H4 (cell line): ENCODE measurements around a stretch of chr1.

- RAMPAGE, long total RNA = no peak
Observed at GRCh38 chr1:234583165-234583535, 26.8 kb downstream of the IRF2BP2 start.

- RAMPAGE, long total RNA = no peak
Observed at GRCh38 chr1:234613187-234614103, 3.5 kb upstream of the IRF2BP2 start.

GRCh38 chr1:234617033-234617800 lies 7.2 kb upstream of the IRF2BP2 start:
- RAMPAGE, long total RNA = no peak

- RAMPAGE, long total RNA = no peak
Observed at GRCh38 chr1:234709428-234710458, 99.8 kb upstream of the IRF2BP2 start.

- RAMPAGE, long total RNA = no peak
Observed at GRCh38 chr1:234725091-234725763, 115.2 kb upstream of the IRF2BP2 start.

DNA sequence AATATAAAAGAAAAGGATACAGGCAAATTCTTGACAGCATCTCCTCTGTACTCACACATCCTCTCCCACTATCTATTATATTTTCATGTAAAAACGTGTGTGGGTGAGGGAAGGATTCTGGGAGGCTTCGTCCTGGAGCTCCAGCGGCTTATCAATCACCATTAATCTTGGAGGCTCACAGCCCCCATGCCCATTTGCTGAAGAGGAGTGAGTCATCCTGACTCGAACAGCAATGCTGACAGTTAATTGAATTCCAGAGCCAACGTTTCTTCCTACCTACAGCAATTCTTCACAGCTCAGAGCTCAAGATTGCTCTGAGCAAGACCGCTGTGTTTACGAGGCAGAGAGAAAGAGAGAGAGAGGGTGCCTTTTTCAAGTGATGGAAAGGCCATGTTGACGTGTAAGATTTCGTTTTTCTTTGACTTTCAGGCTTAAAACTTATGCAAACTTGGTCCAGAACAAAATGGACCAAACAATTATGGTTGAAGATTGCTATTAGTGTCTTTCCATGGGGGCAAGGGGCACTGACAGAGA lies 135.8 kb upstream of the IRF2BP2 start:
- RAMPAGE, long total RNA = no peak

- RAMPAGE, long total RNA = no peak
Observed at GRCh38 chr1:234809533-234810035, 199.6 kb upstream of the IRF2BP2 start.

DNA sequence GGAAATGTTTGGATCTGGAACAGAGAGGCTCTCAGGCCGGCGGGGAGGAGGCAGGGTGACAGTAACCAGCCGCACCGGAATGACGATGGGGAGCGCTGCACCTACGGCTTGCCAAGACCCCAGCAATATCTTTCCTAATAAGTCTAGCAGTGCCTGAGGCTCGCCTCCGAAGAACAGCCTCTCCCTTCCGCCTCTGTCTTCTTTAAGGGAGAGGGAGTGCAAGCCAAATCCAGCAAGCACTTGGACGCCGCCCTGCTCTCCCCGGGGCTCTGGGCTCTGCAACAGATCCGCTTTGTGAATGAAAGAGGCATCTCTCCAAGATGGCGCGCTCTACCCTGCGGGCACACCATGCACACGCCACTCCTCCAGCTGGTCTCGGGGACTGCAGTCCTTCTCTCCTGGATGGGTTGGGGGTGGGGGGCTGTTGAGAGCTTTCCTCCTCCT lies 206.5 kb upstream of the IRF2BP2 start:
- RAMPAGE, long total RNA = no peak

DNA sequence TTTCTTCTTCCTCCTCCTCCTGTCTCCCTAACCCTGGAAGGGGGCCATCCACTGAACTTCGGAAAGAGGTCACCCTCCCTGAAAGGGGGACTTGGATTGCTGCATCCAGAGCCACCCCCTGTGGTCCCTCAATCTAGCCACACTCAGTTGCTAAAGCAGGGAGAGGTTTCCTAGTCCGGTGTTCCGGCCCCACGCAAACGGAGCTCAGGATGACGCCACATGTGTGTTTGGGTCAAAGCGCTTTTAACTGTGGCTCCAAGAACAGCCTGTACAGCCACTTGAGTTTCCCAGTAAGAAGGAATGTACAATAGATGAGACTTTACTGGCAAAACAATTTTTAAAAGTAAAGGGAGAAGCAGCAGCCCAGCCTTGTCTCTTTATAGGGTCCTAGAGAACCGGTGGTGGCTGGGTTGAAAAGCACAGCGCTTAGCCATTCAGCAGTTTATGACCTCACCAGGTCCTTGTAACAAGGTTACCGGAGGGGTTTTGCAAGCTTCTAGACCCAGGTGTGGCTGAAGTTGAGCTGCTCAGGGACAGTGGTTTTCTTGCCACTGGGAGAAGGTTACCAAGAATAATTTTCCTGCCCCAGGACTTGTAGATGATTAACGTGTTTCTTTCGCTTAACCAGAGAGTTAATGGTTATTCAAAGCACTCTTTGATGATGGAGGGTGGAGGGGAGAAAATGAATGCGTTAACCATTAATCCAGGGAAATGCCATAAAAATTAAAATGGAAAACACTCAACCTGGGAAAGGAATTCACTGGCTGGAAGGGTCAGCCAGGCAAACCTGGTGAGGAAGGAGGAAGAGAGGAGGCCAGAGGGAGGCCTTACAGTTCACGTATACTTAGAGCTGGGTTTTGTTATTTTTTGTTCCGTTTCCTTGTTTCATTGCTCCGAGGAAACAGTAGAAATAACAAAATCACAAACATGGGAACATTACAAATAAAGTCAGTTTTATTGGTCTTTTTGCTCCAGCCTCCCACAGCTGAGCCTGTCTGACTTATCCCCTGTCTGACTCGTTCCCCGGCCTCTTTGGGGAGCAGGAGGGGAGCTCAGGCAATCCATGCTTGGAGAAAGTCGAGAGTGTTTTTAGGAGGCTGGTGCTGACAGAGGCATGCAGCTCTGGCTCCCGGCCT lies 207.3 kb upstream of the IRF2BP2 start:
- RAMPAGE, long total RNA = no peak

- RAMPAGE, long total RNA = no peak
Observed at GRCh38 chr1:234823270-234823888, 213.4 kb upstream of the IRF2BP2 start.

DNA sequence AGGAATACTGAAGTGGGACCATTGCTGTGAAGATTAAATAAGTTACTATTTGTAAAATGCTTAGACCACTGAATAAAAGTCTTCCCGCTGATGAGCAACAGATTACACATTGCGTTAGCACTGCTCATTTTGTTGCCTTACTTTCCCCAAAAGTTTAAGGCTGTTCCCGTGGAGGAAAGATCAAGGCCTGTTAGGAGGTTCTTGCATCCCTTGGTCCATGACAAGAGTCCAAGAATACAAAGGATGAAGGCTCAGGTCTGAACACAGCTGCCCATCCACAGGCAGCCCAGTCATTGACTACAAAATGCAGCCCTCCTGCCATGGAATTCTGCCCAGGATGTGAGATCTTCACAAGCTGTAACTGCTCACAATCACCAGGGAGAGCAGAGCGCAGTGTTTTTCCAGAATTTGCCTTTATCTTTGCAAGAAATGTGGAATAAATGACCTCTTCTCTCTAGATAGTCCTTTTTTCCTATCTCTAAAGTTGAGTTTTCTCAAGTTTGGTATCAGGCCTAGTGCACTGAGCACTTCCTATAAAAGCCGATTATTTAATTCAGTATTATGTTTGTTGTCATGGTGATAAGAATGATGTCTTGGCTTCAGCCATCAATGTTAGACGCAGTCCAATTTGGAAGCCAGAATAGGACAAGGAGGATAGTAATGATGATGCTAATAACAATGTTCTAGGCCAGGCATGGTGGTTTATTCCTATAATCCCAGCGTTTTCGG lies 246.8 kb upstream of the IRF2BP2 start:
- RAMPAGE, long total RNA = no peak

DNA sequence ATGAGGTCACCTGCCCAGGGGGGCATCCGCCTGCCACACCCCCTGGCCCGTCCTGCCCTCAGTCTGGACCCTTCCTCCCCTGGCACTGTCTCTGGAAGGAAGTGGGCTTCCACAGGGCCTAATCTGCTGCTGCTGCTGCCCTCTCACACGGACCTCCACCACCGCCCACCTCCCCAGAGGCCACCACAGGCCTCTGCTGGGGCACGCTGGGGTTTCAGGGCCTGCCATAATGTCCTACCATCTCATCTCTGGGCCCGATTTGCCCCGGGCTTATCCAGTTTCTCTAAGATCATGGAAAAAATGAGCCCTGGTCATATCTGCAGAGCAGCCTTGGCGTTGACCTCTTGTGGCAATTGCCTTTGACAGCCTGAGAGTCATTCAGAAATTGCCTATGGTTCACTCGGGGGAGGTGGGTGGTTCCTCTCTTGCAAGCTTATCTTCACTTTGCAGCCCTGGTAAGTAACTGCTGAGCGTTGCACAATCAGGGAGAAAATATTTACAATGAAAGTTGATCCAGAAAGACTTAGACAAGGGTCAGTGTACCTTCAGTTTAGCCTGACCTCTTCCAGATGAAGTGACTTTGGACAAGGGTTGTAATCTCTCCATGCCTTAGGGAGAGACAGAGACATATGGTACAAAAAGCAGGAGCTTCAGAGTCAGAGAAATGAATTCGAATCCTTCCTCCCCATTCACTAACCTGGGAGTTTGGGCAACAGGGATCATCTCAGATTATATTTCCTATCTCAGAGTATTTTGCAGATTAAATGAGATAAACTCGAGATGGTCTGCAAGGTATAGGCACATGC lies 252.4 kb downstream of the TOMM20 start:
- RAMPAGE, long total RNA = no peak

GRCh38 chr1:234897559-234898093 lies 231.0 kb downstream of the TOMM20 start:
- RAMPAGE, long total RNA = no peak

DNA sequence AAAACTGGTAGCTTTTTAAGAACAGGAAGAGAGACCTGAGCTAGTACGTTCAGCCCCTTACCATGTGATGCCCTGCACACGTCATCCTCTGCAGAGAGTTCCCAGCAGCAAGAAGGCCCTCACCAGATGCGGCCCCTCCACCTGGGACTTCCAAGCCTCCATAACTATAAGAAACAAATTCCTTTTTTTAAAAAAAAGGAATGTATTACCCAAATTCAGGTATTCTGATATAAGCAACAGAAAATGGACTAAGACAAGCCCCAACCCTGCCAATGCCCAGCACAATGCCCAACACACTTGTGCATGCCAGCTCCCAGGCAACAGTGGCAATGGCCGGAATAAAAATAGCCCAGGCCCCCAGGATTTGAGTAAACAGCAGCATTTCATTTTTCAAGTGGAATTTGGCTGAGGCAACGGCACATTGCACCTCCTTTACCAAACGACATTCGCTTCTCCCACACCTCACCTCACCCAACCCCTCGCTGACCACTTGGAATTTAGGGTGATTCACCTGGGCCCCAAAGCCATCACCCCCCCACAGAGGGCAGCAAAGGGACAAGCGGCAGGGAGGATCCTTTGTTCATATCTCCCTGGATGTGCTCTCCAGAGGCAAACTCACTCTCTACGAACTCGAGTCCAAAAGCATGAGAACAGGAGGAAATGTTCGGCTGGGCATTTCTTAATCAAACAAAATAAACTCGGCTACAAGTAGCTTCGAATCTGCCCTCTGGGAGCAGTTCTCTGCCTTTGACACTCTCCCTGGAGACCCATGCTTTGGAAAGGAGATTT lies 215.8 kb downstream of the TOMM20 start:
- RAMPAGE, long total RNA = no peak

- RAMPAGE, long total RNA = no peak
Observed at GRCh38 chr1:234926804-234927368, 201.8 kb downstream of the TOMM20 start.

- RAMPAGE, long total RNA = no peak
Observed at GRCh38 chr1:234974873-234975811, 153.5 kb downstream of the TOMM20 start.

GRCh38 chr1:235022105-235023025 lies 106.3 kb downstream of the TOMM20 start:
- RAMPAGE, long total RNA = no peak

- RAMPAGE, long total RNA = no peak
Observed at GRCh38 chr1:235074311-235074697, 54.3 kb downstream of the TOMM20 start.

DNA sequence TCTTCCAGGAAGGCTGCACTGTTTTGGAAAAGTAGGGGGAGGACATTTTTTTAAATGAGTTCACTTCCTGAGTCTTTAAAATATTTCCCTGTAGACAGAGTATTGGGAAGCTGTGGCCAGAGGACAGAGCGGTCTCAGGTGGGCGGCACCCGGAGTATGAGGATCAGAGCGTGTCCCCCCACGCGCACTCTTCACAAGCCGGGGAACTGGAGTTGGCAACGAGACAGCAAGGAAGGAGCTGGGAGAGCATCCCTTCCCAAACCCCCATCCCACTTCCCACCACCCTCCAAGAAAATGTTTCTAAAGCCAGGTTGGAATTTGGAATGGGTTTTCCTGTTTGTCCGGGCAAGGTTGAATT lies 53.1 kb downstream of the TOMM20 start:
- RAMPAGE, long total RNA = no peak

DNA sequence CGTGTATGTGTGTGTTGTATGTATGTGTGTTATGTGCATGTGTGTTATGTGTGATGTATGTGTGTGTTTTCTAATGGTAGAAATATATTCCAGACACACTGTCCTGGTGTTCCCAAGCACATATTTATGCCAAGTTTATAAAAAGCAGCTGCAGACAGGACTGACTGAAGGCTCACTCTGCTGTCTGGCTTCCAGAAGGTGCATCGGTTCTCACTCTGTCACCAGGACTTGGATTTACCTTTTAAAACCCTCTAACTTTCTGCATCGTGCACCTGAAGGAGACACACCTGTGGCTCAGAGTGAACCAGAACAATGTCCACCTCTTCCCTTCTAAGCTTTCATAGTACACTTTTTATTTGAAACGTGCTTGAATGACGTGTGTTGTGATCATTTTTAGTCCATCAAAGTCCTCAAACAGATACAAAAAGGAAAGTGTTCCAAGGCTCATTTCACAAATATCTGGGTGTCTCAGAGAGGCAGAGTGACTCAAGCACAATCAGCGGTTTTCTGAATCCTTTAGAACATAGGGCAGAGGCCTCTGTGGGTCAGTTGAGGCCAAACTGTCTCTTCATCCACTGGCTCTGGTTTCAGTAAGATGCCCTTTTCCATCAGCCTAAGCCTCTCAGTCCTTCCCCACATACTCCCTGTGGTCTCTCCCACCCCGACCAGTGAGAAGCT lies 49.8 kb downstream of the TOMM20 start:
- RAMPAGE, long total RNA = no peak